Measurements from ENCODE around the gene TLX3.

- RAMPAGE, long total RNA = no peak
- RRBS = no CpG with 5 or more reads among the region's 1 CpG
PRO-cap:
- standard = no peak
- CoPRO, capped RNA only, 2 experiments = no peak in any of the 2 experiments
- CoPRO, capped and uncapped RNA, 2 experiments = no peak in any of the 2 experiments
- CoPRO, uncapped RNA only, 2 experiments = no peak in any of the 2 experiments
CAGE:
- cytosol, long polyA plus RNA = no peak
- long polyA plus RNA = no peak
- nucleolus, long total RNA = no peak
- nucleus, long polyA plus RNA = no peak
These were observed 488.3 kb upstream of the WWC1 start for GRCh38 chr5:167803185-167803452.

GRCh38 chr5:168022859-168023231, 268.6 kb upstream of the WWC1 start:
- RAMPAGE, long total RNA = no peak
- RRBS = no CpG with 5 or more reads among the region's 12 CpGs
PRO-cap:
- standard = no peak
- CoPRO, capped RNA only, 2 experiments = no peak in any of the 2 experiments
- CoPRO, capped and uncapped RNA, 2 experiments = no peak in any of the 2 experiments
- CoPRO, uncapped RNA only, 2 experiments = no peak in any of the 2 experiments
CAGE:
- cytosol, long polyA plus RNA = no peak
- long polyA plus RNA = no peak
- nucleolus, long total RNA = no peak
- nucleus, long polyA plus RNA = no peak

DNA sequence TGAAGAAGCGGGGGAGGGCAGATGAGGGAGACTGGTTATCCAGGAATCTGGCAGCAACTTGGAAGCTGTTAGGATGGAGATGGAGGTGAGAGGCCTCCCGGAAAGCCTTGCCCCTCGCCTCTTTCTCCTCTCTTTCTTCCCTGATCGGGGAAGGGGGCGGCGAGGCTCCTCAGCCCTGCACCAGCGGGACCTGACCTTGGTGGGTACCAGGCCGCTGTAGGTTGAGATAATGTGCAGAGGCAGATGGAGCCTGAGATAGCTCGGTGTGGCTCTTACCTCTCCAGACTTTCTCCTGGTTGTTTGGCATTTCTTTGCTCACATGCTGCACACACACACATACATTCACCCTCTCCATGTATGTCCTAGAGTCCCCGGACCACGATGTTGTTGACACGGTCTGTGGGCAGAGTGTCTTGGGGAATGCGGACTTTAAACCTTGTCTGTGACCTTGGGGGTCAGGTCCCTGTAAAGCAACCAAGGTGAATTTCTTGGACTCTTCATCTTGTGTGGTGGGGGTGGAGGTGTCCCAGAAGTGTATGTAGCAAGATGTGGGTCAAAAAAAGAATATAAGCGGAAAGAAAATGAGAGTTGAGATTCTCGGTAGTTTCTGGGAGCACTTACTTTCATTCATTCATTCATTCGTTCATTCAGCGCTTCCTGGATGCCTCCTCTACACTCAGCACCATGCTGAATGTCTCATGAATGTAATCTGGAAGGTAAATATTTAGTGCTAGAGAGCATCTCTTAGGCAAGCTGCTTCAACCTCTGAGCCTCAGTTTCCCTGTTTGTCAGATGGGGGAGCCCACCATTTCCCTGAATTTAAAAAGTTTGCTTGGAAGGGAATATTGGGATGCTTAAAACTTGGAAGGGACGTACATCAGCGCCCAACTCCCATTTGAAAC, 1.7 kb downstream of the WWC1 start:
- RAMPAGE, long total RNA = no peak
- RRBS = 21% methylated on average over 2 of the region's 19 CpGs
PRO-cap:
- standard = no peak
- CoPRO, capped RNA only, 2 experiments = no peak in any of the 2 experiments
- CoPRO, capped and uncapped RNA, 2 experiments = no peak in any of the 2 experiments
- CoPRO, uncapped RNA only, 2 experiments = no peak in any of the 2 experiments
CAGE:
- cytosol, long polyA plus RNA = no peak
- long polyA plus RNA = no peak
- nucleolus, long total RNA = no peak
- nucleus, long polyA plus RNA = no peak

DNA sequence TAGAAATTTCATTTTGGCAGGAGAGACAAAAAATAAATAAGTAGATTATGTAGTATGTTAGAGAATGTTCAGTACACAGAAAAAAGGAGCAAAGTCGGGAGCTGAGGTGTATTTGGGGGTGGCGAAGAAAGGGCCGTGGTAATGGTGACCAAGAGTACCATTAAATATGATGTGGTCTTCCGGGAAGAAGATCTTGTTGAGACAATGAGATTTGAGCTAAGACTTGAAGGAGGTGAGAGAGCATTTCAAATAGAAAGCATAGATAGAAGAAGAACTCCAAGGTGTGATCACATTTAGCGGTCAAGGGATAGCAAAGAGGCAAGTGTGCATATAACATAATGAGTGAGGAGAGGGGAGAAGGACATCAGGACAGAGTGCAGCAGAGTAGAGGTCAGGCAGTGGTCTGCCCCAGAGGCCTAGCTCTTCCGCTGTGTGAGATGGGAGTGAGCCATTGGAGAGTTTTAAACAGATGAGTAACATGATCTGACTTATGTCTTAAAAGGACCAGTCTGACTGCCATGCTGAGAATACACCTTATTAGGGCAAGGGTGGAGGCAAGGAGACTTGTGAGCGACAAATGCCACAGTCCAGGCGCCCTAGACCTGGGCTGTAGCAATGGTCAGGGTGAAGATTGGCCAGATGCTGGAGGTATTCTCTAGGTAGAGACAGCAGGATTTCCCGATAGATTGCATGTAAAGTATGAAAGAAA, 82.9 kb downstream of the WWC1 start:
- RAMPAGE, long total RNA = no peak
- RRBS = no CpG with 5 or more reads among the region's 9 CpGs
PRO-cap:
- standard = no peak
- CoPRO, capped RNA only, 2 experiments = no peak in any of the 2 experiments
- CoPRO, capped and uncapped RNA, 2 experiments = no peak in any of the 2 experiments
- CoPRO, uncapped RNA only, 2 experiments = no peak in any of the 2 experiments
CAGE:
- cytosol, long polyA plus RNA = no peak
- long polyA plus RNA = no peak
- nucleolus, long total RNA = no peak
- nucleus, long polyA plus RNA = no peak

DNA sequence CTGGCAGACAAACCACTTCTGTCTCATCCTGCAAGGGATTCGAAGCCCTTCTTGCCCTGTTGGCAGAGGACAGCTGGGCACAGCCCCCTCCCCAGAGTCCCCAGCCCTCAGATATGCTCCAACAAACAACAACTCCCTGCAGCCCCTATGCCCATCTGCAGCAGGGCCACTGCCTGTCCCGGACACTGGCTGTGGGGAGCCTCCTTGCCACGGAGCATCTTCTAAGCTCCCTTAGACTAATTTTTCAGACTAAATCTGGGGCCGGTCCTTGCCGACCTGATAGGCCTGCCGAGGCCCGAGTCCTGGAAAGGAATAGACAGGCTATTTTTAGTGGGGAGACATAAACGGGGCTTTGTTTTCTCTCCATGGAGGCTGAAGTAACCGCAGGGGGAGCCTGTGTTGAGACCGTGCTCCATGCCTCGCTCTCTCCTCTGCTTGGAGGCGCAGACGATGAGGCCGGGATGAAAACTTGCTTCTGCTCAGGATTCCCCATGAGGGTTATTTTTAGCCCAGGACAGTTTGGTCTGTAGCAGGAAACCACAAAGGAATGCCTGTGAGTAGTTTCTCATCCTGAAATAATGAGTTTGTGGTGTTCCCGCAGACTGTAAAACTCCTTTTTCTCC, 82.1 kb upstream of the RARS1 start:
- RAMPAGE, long total RNA = no peak
- RRBS = 1% methylated on average over 3 of the region's 15 CpGs
PRO-cap:
- standard = no peak
- CoPRO, capped RNA only, 2 experiments = no peak in any of the 2 experiments
- CoPRO, capped and uncapped RNA, 2 experiments = no peak in any of the 2 experiments
- CoPRO, uncapped RNA only, 2 experiments = no peak in any of the 2 experiments
CAGE:
- cytosol, long polyA plus RNA = no peak
- long polyA plus RNA = no peak
- nucleolus, long total RNA = no peak
- nucleus, long polyA plus RNA = no peak

- RAMPAGE, long total RNA = no peak
- RRBS = no CpG with 5 or more reads among the region's 7 CpGs
PRO-cap:
- standard = no peak
- CoPRO, capped RNA only, 2 experiments = no peak in any of the 2 experiments
- CoPRO, capped and uncapped RNA, 2 experiments = no peak in any of the 2 experiments
- CoPRO, uncapped RNA only, 2 experiments = no peak in any of the 2 experiments
CAGE:
- cytosol, long polyA plus RNA = no peak
- long polyA plus RNA = no peak
- nucleolus, long total RNA = no peak
- nucleus, long polyA plus RNA = no peak
These were observed 52.1 kb upstream of the RARS1 start for GRCh38 chr5:168434157-168434544.

GRCh38 chr5:168579655-168580126, 523 bp upstream of the PANK3 start:
- RAMPAGE, long total RNA = no peak
- RRBS = no CpG with 5 or more reads among the region's 25 CpGs
PRO-cap:
- standard = bidirectional peak, plus-strand start at chr5:168579914, minus-strand start at chr5:168579603
- CoPRO, capped RNA only, 2 experiments = peak in 2 of 2 experiments; most common plus-strand start chr5:168579896 (in 1)
- CoPRO, capped and uncapped RNA, 2 experiments = peak in 2 of 2 experiments; most common plus-strand start chr5:168579896 (in 1)
- CoPRO, uncapped RNA only, 2 experiments = peak in 1 of 2 experiments; most common plus-strand start chr5:168579968 (in 1)
CAGE:
- cytosol, long polyA plus RNA = no peak
- long polyA plus RNA = no peak
- nucleolus, long total RNA = no peak
- nucleus, long polyA plus RNA = no peak

- RAMPAGE, long total RNA = no peak
- RRBS = no CpG with 5 or more reads among the region's 9 CpGs
PRO-cap:
- standard = no peak
- CoPRO, capped RNA only, 2 experiments = no peak in any of the 2 experiments
- CoPRO, capped and uncapped RNA, 2 experiments = no peak in any of the 2 experiments
- CoPRO, uncapped RNA only, 2 experiments = no peak in any of the 2 experiments
CAGE:
- cytosol, long polyA plus RNA = no peak
- long polyA plus RNA = no peak
- nucleolus, long total RNA = no peak
- nucleus, long polyA plus RNA = no peak
These were observed 273.6 kb downstream of the SLIT3 start for GRCh38 chr5:169027381-169027780.

GRCh38 chr5:170296485-170297678, 695 bp downstream of the LCP2 start:
- RAMPAGE, long total RNA = no peak
- RRBS = no CpG with 5 or more reads among the region's 22 CpGs
PRO-cap:
- standard = bidirectional peak, plus-strand start at chr5:170296770, minus-strand start at chr5:170296633; bidirectional peak, plus-strand start at chr5:170297199, minus-strand start at chr5:170296991; bidirectional peak, plus-strand start at chr5:170297604, minus-strand start at chr5:170297357
- CoPRO, capped RNA only, 2 experiments = peak in 1 of 2 experiments; most common plus-strand start chr5:170297084 (in 1); most common minus-strand start chr5:170296959 (in 1)
- CoPRO, capped and uncapped RNA, 2 experiments = peak in 1 of 2 experiments; most common plus-strand start chr5:170297084 (in 1); most common minus-strand start chr5:170296907 (in 1)
- CoPRO, uncapped RNA only, 2 experiments = no peak in any of the 2 experiments
CAGE:
- cytosol, long polyA plus RNA = no peak
- long polyA plus RNA = no peak
- nucleolus, long total RNA = no peak
- nucleus, long polyA plus RNA = no peak

DNA sequence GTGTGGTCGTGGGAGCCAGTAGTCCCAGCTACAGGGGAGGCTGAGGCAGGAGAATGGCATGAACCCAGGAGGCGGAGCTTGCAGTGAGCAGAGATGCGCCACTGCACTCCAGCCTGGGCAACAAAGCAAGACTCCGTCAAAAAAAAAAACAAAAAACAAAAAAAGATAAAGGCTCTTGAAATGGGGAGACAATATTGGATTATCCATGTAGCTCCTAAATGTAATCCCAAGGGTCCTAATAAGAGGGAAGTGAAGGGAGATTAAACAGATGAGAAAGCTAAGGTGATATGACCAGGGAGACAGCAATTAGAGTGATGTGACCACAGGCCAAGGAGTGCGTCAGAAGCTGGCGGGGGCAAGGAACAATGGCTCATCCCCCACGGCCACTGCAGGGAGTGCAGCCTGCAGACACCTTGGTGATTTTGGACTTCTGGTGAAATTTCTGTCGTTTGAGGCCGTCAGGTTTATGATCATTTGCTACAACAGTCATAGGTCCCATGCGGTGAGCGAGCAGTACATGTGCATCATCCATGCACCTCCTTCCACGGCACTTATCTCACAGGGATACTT, 3.1 kb downstream of the KCNMB1 start:
- RAMPAGE, long total RNA = no peak
- RRBS = no CpG with 5 or more reads among the region's 12 CpGs
PRO-cap:
- standard = no peak
- CoPRO, capped RNA only, 2 experiments = no peak in any of the 2 experiments
- CoPRO, capped and uncapped RNA, 2 experiments = no peak in any of the 2 experiments
- CoPRO, uncapped RNA only, 2 experiments = no peak in any of the 2 experiments
CAGE:
- cytosol, long polyA plus RNA = no peak
- long polyA plus RNA = no peak
- nucleolus, long total RNA = no peak
- nucleus, long polyA plus RNA = no peak

DNA sequence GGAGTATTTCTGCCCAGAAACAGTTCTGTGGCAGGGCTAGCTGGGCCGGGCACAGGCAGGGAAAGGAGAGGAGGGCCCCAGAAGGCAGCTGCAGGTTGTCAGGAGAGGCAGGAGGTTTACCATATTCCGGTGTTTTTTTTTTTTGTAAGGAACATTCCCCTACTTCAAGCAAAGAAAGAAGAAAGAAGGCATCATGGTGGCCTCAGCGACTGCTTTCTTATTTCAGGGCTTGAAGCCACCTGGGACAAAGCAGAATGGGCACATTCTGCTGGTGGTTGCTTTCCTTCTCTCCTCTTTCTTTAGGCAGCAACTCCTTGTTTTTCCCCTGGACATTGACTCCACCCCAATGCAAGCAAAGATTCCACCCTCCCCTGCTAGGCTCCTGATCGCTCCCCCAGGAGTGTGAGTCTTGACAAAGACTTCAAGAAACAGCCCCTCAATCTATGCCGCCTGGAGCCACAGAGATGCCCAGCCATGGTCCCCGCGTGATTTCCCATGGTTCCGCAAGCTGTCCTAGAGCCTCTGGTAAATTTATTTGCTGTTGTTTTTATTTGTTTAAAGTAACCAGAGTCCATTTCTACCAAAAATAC, 2.5 kb downstream of the KCNMB1 start:
- RAMPAGE, long total RNA = no peak
- RRBS = 9% methylated on average over 2 of the region's 8 CpGs
PRO-cap:
- standard = no peak
- CoPRO, capped RNA only, 2 experiments = no peak in any of the 2 experiments
- CoPRO, capped and uncapped RNA, 2 experiments = no peak in any of the 2 experiments
- CoPRO, uncapped RNA only, 2 experiments = no peak in any of the 2 experiments
CAGE:
- cytosol, long polyA plus RNA = no peak
- long polyA plus RNA = no peak
- nucleolus, long total RNA = no peak
- nucleus, long polyA plus RNA = no peak

DNA sequence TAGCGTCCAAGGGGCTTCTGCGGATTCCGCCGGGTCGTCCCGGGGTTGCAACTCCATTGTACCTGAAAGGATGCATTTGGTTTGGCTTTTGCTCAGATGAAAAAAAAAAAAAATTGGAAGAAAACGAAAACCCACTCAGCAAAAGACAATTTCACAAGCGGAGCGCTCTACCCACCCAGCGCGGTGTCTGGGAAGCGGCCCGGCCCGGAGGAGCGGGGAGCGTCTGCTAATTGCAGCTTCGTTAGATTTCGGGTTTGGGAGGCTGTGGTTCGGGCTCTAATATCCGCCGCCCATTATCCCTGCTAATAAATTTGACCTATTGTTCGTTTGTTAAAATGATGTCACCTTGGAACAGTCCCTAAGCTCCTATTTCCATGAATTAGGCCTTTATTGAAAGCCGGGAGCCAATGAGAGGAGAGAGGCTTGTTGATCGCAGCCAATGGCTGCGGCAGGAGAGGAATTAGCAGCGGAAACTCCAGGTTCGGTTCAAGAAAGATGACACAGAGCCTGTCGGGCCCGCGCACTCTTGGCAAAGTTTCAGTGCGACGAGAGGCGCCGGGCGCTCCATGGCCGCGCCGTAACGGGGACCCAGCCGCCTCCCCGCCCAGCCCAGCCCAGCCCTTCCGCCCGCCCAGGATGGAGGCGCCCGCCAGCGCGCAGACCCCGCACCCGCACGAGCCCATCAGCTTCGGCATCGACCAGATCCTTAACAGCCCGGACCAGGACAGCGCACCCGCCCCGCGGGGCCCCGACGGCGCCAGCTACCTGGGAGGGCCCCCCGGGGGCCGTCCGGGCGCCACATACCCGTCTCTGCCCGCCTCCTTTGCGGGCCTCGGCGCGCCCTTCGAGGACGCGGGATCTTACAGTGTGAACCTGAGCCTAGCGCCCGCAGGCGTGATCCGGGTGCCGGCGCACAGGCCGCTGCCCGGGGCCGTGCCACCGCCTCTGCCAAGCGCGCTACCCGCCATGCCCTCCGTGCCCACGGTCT, at the start of gene TLX3:
Gene TLX3, plus strand, starts transcription at position 519 of the 988 bp plus-strand sequence.
- RAMPAGE, long total RNA = no peak
- RRBS = 66% methylated on average over 11 of the region's 88 CpGs
PRO-cap:
- standard = no peak
- CoPRO, capped RNA only, 2 experiments = no peak in any of the 2 experiments
- CoPRO, capped and uncapped RNA, 2 experiments = no peak in any of the 2 experiments
- CoPRO, uncapped RNA only, 2 experiments = no peak in any of the 2 experiments
CAGE:
- cytosol, long polyA plus RNA = no peak
- long polyA plus RNA = no peak
- nucleolus, long total RNA = no peak
- nucleus, long polyA plus RNA = no peak

GRCh38 chr5:171309877-171310664, 1.0 kb downstream of the TLX3 start:
- RAMPAGE, long total RNA = no peak
- RRBS = 66% methylated on average over 25 of the region's 67 CpGs
PRO-cap:
- standard = no peak
- CoPRO, capped RNA only, 2 experiments = no peak in any of the 2 experiments
- CoPRO, capped and uncapped RNA, 2 experiments = no peak in any of the 2 experiments
- CoPRO, uncapped RNA only, 2 experiments = no peak in any of the 2 experiments
CAGE:
- cytosol, long polyA plus RNA = no peak
- long polyA plus RNA = no peak
- nucleolus, long total RNA = no peak
- nucleus, long polyA plus RNA = no peak

- RAMPAGE, long total RNA = no peak
- RRBS = 28% methylated on average over 43 of the region's 105 CpGs
PRO-cap:
- standard = no peak
- CoPRO, capped RNA only, 2 experiments = no peak in any of the 2 experiments
- CoPRO, capped and uncapped RNA, 2 experiments = no peak in any of the 2 experiments
- CoPRO, uncapped RNA only, 2 experiments = no peak in any of the 2 experiments
CAGE:
- cytosol, long polyA plus RNA = no peak
- long polyA plus RNA = no peak
- nucleolus, long total RNA = no peak
- nucleus, long polyA plus RNA = no peak
These were observed 31.3 kb downstream of the FGF18 start for GRCh38 chr5:171450304-171451596.

- RAMPAGE, long total RNA = no peak
- RRBS = no CpG with 5 or more reads among the region's 2 CpGs
PRO-cap:
- standard = no peak
- CoPRO, capped RNA only, 2 experiments = no peak in any of the 2 experiments
- CoPRO, capped and uncapped RNA, 2 experiments = no peak in any of the 2 experiments
- CoPRO, uncapped RNA only, 2 experiments = no peak in any of the 2 experiments
CAGE:
- cytosol, long polyA plus RNA = no peak
- long polyA plus RNA = no peak
- nucleolus, long total RNA = no peak
- nucleus, long polyA plus RNA = no peak
These were observed 109.2 kb upstream of the SMIM23 start for GRCh38 chr5:171676490-171676758.

- RAMPAGE, long total RNA = no peak
- RRBS = no CpG with 5 or more reads among the region's 10 CpGs
PRO-cap:
- standard = no peak
- CoPRO, capped RNA only, 2 experiments = no peak in any of the 2 experiments
- CoPRO, capped and uncapped RNA, 2 experiments = no peak in any of the 2 experiments
- CoPRO, uncapped RNA only, 2 experiments = no peak in any of the 2 experiments
CAGE:
- cytosol, long polyA plus RNA = no peak
- long polyA plus RNA = no peak
- nucleolus, long total RNA = no peak
- nucleus, long polyA plus RNA = no peak
These were observed 47.9 kb upstream of the SMIM23 start for GRCh38 chr5:171737604-171738277.

DNA sequence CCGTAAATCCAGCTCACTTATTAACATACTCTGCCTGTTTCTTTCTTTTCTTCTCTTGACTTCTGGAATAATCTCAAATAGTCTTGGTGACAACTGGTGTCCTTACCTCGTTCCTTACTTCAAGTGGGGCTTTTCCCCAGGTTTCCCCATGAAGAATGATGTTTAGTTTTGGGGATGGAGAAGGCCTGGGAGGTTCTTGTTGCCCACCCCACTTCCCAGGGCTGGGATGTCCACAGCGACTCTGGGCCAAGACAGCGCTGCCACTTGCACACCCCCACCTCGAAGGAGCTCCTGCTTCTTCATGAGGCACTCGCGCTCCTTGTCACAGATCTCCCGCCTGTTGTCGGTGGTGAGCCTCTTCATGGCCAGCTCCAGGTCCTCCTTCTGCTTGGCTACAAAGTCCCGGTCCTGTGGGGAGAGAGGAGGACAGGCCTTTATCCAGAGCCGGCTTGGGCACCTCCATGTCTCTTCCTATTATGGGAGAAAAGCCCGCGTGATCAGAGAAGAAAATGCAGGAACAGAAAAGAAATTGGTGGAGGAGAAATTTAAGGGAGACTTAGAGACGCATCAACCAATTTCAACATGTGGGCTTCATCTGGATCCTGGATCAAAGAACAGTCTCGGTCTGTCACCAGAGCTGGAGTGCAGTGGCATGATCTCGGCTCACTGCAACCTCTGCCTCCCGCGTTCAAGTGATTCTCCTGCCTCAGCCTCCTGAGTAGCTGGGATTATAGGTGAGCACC, 54.6 kb upstream of the FBXW11 start:
- RAMPAGE, long total RNA = no peak
- RRBS = no CpG with 5 or more reads among the region's 18 CpGs
PRO-cap:
- standard = no peak
- CoPRO, capped RNA only, 2 experiments = no peak in any of the 2 experiments
- CoPRO, capped and uncapped RNA, 2 experiments = no peak in any of the 2 experiments
- CoPRO, uncapped RNA only, 2 experiments = no peak in any of the 2 experiments
CAGE:
- cytosol, long polyA plus RNA = no peak
- long polyA plus RNA = no peak
- nucleolus, long total RNA = no peak
- nucleus, long polyA plus RNA = no peak

DNA sequence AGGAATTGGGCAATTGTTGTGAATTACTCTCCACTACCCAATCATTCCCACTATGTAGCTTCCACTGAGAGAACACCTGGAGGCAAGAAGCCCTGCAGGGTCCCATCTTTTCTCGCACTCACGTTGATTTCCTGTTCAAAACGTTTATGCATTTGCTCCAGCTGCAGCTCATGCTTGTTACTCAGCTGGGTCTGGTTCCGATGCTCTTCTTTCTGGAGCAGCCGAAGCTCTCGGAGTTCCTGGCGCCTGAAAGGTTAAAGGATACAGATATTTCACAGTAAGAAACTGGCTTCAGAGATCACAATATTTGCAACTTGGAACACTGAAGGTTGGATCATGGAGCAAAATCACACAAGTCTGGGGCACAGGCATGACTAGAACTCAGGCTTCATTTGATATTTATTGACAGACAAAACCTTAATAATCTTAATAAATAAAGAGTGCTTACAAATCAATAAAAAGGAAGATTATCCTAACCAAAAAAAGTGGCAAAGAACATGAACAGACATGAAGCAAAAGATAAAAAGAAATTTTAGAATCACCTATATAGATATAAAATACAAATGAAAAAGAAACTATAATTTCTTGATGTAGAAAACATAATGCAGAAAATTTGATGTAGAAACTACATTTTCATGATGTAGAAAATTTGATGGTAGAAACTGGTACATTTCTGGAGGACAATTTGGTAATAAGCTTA, 76.6 kb upstream of the FBXW11 start:
- RAMPAGE, long total RNA = no peak
- RRBS = no CpG with 5 or more reads among the region's 7 CpGs
PRO-cap:
- standard = no peak
- CoPRO, capped RNA only, 2 experiments = no peak in any of the 2 experiments
- CoPRO, capped and uncapped RNA, 2 experiments = no peak in any of the 2 experiments
- CoPRO, uncapped RNA only, 2 experiments = no peak in any of the 2 experiments
CAGE:
- cytosol, long polyA plus RNA = no peak
- long polyA plus RNA = no peak
- nucleolus, long total RNA = no peak
- nucleus, long polyA plus RNA = no peak

All from K562 (cell line).